Mucosa of descending colon (tissue), 1 donor: Measurements from ENCODE around the genes ZNF546, RAB4B and AXL.

- PRO-cap = bidirectional peak, plus-strand start at chr19:39833743, minus-strand start at chr19:39833621
Measured at GRCh38 chr19:39833189-39833712, 711 bp downstream of the DYRK1B start.

DNA sequence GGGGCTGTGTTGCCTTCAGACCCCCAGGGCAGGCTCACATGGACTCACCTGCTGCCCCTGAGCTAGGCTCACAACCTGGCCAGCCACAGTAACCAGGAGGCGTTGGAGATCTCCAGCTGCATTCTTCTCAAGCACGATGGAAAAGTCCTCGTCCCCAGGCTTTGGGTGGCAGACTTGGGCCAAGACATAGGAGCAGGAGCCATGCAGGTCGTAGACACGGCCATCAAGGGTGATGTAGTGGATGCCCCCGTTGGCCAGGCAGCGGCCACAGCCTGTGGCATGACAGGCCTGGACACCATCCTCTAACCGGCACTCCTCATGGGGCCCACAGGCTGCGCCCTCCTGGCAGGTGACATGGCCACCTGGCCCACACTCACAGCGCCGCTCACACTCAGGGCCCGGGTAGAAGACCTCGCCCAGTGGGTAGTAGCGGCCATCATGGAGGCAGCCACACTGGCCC is 27.0 kb upstream of the FBL start:
- PRO-cap = unidirectional peak, minus-strand start at position 125 of the sequence

- PRO-cap = bidirectional peak, plus-strand start at chr19:39997060, minus-strand start at chr19:39996956
Measured at GRCh38 chr19:39996116-39997190, at the start of gene ZNF546. Gene ZNF546 (plus strand): TSS chr19:39997060.

- PRO-cap = no peak
Measured at GRCh38 chr19:40273382-40274332, 11.5 kb downstream of the AKT2 start.

GRCh38 chr19:40283236-40284175 is 1.6 kb downstream of the AKT2 start:
- PRO-cap = no peak

GRCh38 chr19:40316238-40316580 is 31.1 kb upstream of the AKT2 start:
- PRO-cap = no peak

DNA sequence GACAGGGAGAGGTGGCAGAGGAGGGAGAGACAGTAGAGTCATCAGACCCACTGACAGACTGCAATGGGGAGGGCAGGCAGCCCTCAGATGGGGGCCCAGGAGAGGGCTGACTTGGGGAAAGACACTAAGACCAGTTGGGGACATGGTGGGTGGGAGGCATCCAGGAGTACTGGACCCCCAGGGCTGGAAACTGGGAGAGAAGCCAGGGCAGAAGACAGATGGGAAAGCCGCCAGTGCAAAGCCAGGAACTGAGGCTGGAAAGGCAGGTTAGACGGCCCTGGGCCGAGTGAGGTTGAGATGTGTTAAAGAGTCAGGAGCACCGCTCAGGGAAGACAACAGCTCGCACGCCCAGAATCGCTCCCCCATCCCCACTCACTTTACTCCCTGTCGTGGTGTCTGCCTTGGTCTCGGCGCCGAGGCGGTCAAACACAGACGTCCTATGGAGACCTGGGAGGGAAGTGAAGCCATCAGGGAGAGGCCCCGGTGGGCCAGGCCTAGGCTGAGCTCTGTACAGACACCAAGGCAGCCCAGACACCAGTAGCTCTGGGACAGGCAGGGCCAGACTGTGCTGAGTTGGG is 24.5 kb downstream of the C19orf47 start:
- PRO-cap = no peak

GRCh38 chr19:40335930-40336313 is 12.3 kb downstream of the C19orf47 start:
- PRO-cap = no peak

DNA sequence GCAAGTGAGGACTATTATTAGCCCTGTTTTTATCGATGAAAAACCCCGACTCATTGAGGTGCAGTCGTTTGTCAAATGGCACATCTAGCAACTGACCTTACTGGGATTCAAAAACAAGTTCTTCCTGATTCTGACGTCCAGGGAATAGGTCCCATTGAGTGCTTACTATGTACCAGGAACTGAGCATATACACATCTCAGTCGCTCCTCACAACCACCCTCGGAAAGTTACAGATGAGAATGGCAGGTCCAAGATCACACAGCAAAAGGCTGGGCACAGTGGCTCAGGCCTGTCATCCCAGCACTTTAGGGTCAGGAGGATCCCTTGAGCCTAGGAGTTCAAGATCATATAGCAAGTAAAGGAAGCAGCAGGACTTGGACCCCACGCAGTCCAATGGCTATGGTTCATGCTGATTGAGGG is 3.6 kb downstream of the C19orf47 start:
- PRO-cap = no peak

- PRO-cap = no peak
Measured at GRCh38 chr19:40357841-40358117, 9.3 kb downstream of the PLD3 start.

DNA sequence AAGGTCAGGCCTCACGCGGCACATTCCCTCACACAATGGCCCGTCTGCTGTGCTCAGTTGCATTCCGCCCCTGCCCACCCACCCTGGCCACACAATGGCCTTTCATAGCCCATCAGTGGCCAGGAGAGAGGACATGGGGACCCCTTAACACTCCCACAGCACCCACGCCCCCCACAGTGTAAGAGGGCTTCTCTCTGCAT is 3.0 kb downstream of the PRX start:
- PRO-cap = no peak

- PRO-cap = no peak
Measured at GRCh38 chr19:40622202-40622767, 21.1 kb downstream of the LTBP4 start.

DNA sequence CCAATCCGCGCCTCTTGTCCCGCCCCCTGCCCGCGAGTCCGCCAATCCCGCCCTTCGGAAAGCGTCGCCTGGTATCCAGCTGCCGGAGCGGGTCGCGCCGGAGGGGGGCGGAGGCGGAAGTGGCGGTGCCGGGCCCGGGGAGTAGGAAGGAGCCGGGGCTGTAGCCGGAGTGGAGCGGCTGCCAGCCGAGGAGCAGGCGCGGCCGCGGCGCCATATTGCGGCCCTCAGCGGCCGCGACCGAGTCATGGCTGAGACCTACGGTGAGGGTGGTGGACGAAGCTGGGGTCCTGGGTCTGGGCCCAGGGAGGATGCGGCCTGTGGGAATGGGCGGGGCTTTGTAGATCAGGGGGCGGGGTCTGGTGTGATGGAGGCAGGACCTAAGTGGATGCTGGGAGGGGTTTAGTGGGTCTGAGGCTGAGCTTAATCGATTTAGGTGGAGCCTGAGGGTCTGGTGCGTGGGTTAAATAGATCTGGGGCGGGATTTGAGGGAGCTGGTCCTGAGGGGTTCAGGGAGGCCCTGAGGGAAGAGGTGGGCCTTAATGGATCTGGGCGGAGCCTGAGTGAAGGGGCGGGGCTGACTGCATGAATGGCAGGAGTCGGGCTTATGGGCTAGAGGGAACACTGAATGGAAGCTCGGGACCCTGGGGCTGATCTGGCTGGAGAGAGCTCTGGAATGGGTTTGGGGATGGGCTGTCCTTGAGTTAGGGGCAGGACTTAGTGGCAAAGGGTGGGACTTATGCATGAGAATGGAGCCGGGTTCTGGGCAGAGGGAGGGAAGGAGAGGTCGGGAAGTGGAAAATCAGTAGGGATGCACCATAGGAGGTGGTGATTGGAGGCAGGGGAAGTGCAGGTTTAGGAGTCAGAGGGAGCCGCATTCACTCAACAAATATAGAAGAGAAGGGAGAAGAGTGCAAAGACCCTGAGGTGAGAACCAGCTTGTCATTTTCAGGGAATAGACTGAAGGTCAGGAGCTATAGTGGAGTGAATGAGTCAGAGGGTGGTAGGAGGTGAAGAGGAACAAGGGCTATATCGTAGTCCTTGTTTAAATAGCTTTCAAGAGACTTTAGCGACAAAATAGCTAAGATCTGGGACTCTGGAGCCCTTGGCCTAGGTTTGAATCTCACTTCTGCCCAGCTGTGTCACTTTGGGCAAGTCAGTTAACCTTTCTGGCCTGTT is at the start of gene RAB4B:
Gene RAB4B (plus strand): TSS at position 116 of the 1,176 bp plus-strand sequence.
- PRO-cap = bidirectional peak, plus-strand start at position 119 of the sequence, minus-strand start outside the sequence; bidirectional peak, plus-strand start at position 592 of the sequence, minus-strand start at position 310 of the sequence; bidirectional peak, plus-strand start at position 993 of the sequence, minus-strand start at position 947 of the sequence

GRCh38 chr19:40811459-40812515 is 12.8 kb downstream of the EGLN2 start:
- PRO-cap = no peak

DNA sequence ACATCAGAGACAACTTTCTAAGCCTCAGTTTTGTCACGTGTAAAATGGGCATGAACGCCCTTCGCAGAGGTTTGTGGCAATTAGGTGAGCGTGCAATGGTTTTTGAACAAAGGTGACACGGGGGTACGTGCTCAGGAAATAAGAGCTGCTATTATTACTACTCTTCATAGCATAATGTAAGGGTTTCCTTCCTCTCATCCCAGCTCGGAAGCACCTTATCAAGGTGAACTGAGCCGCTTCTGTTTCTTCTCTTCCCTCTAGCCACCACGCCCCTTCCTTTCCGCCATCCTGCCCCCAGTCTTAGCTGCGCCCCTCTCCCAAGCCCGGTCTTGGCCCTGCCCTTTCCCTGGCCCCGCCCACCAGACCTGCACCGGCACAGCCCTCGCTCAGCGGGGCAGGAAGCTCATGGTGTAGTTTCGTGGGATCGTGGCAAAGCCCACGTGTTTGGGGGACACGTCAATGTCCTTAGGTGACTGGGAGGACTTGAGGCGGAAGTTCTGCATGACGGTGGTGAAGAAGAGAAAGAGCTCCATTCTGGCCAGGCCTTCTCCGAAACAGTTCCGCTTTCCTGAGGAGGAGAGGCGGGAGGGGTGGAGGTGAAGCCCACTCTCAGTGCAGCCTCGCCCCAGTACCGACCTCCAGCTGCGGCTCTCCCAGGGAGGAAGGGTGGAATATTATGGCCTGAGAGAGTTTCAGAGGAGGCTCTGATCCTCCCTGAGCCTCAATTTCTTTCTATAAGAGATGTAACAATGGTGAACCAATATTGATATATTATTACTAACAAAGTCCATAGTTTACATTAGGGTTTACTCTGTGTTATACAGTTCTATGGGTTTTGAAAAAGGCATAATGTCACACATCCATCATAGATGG is 6.6 kb downstream of the CYP2A6 start:
- PRO-cap = no peak

DNA sequence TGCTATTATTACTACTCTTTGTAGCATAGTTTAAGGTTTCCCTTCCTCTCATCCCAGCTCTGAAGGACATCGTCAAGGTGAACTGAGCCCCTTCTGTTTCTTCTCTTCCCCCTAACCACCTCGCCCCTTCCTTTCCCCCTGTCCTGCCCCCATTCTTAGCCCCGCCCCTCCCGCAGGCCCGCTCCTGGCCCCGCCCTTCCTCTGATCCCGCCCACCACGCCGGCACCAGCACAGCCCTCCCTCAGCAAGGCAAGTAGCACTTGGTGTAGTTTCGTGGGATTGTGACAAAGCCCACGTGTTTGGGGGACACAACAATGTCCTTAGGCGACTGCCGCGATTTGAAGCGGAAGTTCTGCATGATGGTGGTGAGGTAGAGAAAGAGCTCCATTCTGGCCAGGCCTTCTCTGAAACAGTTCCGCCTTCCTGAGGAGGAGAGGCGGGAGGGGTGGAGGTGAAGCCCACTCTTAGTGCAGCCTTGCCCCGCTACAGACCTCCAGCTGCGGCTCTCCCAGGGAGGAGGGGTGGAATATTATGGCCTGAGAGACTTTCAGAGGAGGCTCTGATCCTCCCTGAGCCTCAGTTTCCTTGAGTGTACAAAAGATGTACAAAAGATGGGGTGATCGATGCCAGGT is 26.3 kb upstream of the CYP2A7 start:
- PRO-cap = no peak

DNA sequence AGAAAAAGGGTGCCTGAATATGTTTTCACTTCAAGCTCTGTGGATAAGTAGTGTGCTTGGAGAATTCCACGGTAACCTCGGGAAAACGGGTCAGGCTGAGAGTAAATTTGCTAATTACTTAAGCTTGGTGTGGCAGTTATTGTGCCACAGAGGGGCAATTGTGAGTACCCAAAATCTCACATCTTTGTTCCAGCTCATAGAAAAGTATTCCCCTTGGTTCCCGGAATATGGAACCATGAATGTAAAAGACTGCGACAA is 36.3 kb upstream of the CYP2B6 start:
- PRO-cap = no peak

DNA sequence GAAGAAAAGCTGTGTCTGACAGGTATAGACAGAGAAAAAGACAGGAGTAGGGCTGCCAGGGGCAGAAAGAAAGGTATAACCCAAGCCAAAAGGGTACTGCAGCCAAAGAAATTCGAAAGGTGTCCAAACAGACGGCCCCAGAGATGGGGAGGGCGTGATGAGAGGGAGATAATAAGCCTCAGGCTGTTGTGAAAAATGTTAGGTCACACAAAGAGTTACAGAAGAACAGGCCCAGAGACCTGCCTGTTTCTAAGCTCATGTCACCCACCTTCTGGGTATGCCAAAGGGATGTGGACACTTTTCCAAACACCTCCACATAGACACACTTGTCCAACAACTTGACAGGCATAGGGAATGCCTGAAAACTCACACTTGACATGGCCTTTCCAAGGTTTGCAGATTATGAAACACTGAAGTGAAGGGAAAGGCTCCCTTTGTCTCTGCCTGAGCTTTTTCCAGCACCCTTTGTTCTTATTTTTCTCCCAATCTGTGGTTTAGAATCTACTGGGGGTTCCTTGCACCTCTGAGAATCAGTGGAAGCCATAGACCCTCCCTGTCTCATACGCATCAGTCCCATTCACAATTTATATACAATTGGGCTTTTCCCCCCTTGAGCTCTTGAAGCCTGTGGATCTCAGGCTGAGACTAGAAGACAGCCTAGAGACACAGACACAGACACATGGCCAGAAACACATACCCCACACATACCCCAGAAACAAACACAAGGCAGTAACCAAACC is 24.2 kb downstream of the CYP2B6 start:
- PRO-cap = no peak

DNA sequence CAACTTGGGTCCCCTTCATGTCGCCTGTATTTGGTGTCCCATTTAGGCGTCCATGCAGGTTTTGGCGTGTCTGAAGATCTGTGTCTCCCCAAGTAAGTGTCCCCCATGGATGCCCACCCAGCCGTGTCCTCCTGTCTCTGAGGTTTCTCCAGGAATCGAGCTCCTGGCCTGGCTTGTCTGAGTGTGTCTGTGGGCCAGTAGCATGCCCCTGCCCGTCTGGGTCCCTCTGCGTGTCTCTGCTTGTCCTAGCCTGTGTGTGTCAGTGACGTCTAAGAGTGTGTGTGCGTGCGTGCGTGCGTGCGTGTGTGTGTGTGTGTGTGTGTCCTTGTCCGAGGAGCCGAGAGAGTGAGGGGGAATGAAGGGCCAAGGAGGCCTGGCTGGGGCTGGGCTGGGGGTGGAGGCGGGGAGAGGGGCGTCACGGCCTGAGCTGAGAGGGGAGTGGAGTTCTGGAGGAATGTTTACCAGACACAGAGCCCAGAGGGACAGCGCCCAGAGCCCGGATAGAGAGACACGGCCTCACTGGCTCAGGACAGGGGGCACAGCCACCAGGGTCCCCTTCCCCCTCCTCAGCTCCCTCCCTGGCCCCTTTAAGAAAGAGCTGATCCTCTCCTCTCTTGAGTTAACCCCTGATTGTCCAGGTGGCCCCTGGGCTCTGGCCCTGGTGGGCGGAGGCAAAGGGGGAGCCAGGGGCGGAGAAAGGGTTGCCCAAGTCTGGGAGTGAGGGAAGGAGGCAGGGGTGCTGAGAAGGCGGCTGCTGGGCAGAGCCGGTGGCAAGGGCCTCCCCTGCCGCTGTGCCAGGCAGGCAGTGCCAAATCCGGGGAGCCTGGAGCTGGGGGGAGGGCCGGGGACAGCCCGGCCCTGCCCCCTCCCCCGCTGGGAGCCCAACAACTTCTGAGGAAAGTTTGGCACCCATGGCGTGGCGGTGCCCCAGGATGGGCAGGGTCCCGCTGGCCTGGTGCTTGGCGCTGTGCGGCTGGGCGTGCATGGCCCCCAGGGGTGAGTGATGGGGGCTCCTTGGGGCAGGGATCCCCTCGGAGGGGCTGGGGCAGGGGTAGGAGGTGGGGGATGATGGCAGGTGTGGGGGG is at the start of gene AXL:
Gene AXL (plus strand): TSS at position 742 of the 1,085 bp plus-strand sequence.
- PRO-cap = bidirectional peak, plus-strand start at position 464 of the sequence, minus-strand start at position 347 of the sequence; unidirectional peak, plus-strand start at position 708 of the sequence

DNA sequence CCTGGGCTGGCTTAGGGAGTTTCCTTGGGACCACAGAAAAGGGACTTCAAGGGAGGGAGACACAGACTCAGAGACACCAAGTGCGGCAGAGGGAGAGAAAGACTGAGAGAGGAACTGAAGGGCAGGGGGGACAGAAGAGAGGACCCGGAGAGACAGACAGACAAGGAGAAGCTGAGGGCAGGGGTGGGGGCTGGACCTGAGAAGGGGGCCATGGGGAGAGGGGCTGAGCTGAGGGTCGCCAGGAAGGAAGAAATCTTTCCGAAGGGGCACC is 479 bp downstream of the AXL start:
- PRO-cap = no peak